ENCODE data around the genes THEM5, LCE1E, SPRR2A and S100A6.

- RRBS: no CpG with 5 or more reads among the region's 28 CpGs
CAGE:
- cytosol, long polyA plus RNA: no peak
- long polyA plus RNA: no peak
- nucleus, long polyA plus RNA: no peak
Measured at GRCh38 chr1:151327933-151328434, 768 bp upstream of the PI4KB start.

- RRBS: no CpG with 5 or more reads among the region's 5 CpGs
CAGE:
- cytosol, long polyA plus RNA: no peak
- long polyA plus RNA: no peak
- nucleus, long polyA plus RNA: no peak
Measured at GRCh38 chr1:151340742-151341368, 6.2 kb downstream of the RFX5 start.

- RRBS: 2% methylated on average over 6 of the region's 48 CpGs
CAGE:
- cytosol, long polyA plus RNA: no peak
- long polyA plus RNA: no peak
- nucleus, long polyA plus RNA: no peak
Measured at GRCh38 chr1:151510845-151511354, 287 bp upstream of the CGN start.

- RRBS: no CpG with 5 or more reads among the region's 14 CpGs
CAGE:
- cytosol, long polyA plus RNA: no peak
- long polyA plus RNA: no peak
- nucleus, long polyA plus RNA: no peak
Measured at GRCh38 chr1:151524000-151525094, 13.2 kb downstream of the CGN start.

GRCh38 chr1:151529805-151530212 lies 10.3 kb upstream of the TUFT1 start:
- RRBS: no CpG with 5 or more reads among the region's 18 CpGs
CAGE:
- cytosol, long polyA plus RNA: no peak
- long polyA plus RNA: no peak
- nucleus, long polyA plus RNA: no peak

- RRBS: no CpG with 5 or more reads among the region's 34 CpGs
CAGE:
- cytosol, long polyA plus RNA: no peak
- long polyA plus RNA: no peak
- nucleus, long polyA plus RNA: no peak
Measured at GRCh38 chr1:151540627-151541426, 718 bp downstream of the TUFT1 start.

DNA sequence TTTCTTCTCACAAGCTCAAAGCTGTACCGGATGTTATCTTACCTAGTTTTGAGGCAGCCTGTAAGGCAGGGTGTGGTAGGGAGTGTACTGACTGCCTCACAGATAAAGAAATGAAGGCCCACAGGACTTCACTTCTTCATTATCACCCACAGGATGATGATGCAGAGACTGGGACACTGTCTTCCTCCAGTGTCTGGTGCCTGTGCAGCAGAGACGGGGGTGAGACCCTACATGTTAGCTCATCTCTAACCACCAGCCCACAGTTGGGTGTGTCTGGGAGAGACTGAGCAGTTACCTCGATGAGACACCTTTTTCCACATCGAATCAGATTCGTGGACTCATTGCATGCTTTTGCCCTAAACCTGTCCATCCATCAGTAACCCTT lies 28.7 kb downstream of the TUFT1 start:
- RRBS: no CpG with 5 or more reads among the region's 5 CpGs
CAGE:
- cytosol, long polyA plus RNA: no peak
- long polyA plus RNA: no peak
- nucleus, long polyA plus RNA: no peak

DNA sequence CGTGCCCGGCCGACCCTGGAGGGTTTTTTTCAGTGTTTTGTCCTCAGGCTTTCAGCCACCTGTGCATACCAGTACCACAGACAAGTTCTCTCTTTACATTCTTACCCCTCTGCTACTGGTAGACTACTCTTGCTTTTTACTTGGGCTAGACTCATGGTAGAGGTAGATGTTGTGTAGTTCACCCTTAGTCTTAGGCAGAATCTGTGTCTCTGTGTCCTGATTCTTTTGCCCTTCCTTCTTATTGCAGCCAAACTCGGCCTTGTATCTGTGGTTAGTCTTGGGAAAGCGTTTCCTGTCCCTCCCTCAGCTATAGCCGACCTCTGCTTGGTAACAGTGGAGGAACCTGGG lies 42.2 kb downstream of the SNX27 start:
- RRBS: no CpG with 5 or more reads among the region's 6 CpGs
CAGE:
- cytosol, long polyA plus RNA: no peak
- long polyA plus RNA: no peak
- nucleus, long polyA plus RNA: no peak

DNA sequence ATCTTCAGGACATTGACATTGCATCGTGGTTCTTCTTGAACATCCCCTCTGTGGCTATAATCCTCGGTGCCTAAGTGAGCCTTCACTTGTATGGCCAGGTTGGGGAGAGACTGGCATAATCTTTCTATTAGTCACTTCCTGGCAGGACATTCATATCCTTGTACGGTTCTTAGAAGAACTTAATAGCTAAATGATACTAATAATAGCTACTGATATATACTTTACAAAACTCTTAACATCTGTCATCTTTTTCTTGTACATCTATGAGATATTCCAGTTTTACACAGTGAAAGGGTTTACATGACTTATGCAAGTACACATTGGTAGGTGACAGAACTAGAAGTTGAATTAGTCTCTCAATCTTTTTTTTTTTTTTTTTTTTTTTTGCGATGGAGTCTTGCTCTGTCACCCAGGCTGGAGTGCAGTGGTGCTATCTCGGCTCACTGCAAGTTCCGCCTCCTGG lies 35.7 kb downstream of the CELF3 start:
- RRBS: no CpG with 5 or more reads among the region's 6 CpGs
CAGE:
- cytosol, long polyA plus RNA: no peak
- long polyA plus RNA: no peak
- nucleus, long polyA plus RNA: no peak

GRCh38 chr1:151717372-151717908 lies 837 bp upstream of the CELF3 start:
- RRBS: no CpG with 5 or more reads among the region's 15 CpGs
CAGE:
- cytosol, long polyA plus RNA: no peak
- long polyA plus RNA: no peak
- nucleus, long polyA plus RNA: no peak

DNA sequence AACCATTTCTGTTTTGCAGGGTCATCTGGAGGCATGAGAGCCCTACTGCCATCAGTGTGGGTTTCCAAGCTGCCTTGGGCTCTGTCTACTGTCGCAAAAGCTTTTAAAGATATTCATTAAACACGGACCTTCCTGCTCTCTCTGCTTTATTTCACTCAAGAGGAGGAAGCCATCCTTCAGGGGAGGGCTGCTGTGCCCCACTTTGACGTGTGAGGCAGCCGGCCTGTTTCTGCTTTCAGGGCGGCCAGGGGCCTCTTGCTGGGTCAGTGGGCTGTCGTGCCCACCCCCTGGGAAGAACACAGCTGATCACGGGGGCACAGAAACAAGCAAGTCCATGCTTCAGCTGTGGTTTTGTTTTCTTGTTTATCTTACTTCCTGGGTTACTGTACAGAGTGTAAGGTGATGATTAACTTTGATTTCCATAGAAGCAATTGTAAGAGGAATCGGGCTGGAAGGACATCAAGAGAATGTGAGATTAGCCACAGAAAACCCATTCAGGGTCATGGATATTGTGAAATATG lies 8.2 kb downstream of the RIIAD1 start:
- RRBS: no CpG with 5 or more reads among the region's 8 CpGs
CAGE:
- cytosol, long polyA plus RNA: no peak
- long polyA plus RNA: no peak
- nucleus, long polyA plus RNA: no peak

- RRBS: no CpG with 5 or more reads among the region's 10 CpGs
CAGE:
- cytosol, long polyA plus RNA: no peak
- long polyA plus RNA: no peak
- nucleus, long polyA plus RNA: no peak
Measured at GRCh38 chr1:151827469-151828003, 4.1 kb downstream of the RORC start.

DNA sequence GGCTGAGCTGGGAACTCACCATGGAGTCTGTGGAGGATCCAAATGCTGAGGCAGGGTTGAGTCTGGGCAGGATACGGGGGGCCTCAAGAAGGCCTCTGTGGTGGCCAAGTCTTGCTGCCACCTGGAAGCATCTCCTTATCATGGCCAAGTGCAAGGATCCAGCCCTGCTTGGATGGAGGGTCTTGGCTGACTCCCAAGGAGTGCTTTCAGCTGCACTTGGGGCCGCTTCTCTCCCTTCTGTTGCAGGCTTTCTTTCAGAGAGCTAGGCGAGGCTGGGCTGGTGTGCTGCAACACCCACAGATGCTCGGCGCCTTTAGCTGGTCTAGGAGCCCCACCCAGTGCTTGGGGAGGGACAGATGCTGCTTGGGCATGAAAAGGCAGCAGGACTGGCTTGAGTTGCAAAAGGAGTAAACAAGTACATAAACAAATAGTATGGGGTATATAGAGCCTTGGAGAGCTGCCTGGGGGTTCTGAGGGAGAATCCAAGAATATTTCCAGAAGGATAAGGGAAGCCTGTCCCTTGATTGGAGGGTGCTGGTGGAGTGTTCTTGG lies at the start of gene THEM5:
THEM5 (minus strand) TSS at position 289 of the 552 bp plus-strand sequence.
- RRBS: no CpG with 5 or more reads among the region's 5 CpGs
CAGE:
- cytosol, long polyA plus RNA: no peak
- long polyA plus RNA: no peak
- nucleus, long polyA plus RNA: no peak

DNA sequence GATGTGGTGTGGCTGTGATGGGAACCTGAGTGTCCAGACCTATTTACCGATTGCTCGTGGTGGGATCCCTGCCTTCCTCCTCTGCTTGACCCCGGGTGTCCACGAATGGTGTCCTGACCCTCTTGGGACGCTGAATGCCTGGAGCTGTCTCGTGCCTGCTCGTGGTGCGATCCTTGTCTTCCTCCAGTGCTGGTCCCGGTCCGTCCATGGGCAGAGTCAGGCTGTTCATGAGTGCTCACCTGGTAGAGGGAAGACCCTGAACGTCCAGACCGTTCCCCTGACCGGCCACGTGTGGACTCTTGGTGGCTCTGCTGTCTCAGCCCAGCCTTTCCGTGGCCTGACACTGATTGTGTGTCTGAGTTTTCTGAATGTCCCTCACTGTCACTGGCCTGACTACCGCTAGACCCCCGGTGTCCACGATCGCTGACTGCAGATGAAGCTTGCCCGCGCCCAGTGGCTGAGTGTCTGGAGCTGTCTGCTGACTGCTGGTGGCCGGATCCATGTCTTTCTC lies 11.8 kb downstream of the FLG start:
- RRBS: 71% methylated on average over 4 of the region's 22 CpGs
CAGE:
- cytosol, long polyA plus RNA: no peak
- long polyA plus RNA: no peak
- nucleus, long polyA plus RNA: no peak

DNA sequence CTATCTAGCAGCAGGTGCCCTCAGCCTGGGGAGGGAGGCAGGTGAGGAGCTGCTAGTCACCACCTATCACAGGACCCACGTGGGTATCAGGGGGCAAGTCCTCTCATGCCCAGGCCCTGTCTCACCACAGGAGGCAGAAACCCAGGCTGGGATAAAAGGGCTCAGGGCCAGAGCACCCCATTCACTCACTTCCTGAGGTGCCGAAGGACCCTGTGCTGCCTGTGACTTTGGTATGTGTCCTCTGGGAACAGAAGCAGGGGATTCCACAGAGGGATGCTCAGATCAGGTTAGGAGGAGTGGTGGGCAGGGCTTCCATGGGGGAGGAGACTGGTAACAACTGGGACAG lies at the start of gene LCE1E:
LCE1E (plus strand) TSS at position 180 of the 346 bp plus-strand sequence.
- RRBS: no CpG with 5 or more reads among the region's 2 CpGs
CAGE:
- cytosol, long polyA plus RNA: no peak
- long polyA plus RNA: no peak
- nucleus, long polyA plus RNA: no peak

DNA sequence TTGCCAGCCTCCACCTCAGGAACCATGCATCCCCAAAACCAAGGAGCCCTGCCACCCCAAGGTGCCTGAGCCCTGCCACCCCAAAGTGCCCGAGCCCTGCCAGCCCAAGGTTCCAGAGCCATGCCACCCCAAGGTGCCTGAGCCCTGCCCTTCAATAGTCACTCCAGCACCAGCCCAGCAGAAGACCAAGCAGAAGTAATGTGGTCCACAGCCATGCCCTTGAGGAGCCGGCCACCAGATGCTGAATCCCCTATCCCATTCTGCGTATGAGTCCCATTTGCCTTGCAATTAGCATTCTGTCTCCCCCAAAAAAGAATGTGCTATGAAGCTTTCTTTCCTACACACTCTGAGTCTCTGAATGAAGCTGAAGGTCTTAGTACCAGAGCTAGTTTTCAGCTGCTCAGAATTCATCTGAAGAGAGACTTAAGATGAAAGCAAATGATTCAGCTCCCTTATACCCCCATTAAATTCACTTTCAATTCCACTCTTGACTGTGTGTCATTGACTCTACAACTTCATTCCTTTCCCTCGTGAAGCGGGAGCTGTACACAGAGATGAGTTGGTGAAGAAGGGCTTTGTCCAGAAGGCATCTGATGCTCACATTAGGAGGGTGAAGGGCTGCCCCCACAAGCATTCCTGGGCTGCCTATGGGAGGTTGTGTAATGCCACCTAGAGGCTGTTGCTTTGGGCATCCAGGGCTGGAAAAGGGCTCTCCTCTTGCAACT lies 1.6 kb downstream of the SPRR1B start:
- RRBS: no CpG with 5 or more reads among the region's 5 CpGs
CAGE:
- cytosol, long polyA plus RNA: no peak
- long polyA plus RNA: no peak
- nucleus, long polyA plus RNA: no peak

DNA sequence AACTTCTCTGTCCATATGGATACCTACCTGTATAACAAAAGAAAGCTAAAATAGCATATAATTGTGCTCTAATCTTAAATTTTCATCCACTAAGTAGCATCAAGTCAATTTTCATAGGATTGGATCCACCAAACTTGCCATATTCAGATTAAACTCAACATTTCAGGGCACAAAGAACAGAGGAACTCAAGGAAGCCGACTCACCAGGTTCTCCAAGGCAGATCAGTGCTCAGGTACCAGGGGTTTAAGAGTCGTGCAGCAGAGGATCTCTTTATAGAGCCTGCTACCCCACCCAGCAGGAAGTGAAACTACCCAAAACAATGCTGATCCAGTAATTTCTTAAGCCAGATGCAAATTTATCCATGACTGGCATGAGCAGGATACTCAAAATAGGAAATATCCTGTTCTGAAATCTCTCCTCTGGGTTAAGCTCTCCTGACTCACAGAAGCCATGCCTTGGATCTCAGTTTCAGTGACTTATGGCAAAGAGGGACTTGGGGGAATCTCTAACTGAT lies at the start of gene SPRR2A:
SPRR2A (minus strand) TSS at position 246 of the 515 bp plus-strand sequence.
- RRBS: no CpG with 5 or more reads among the region's 2 CpGs
CAGE:
- cytosol, long polyA plus RNA: no peak
- long polyA plus RNA: no peak
- nucleus, long polyA plus RNA: no peak

GRCh38 chr1:153360519-153361762 lies 3.3 kb downstream of the S100A9 start:
- RRBS: no CpG with 5 or more reads among the region's 15 CpGs
CAGE:
- cytosol, long polyA plus RNA: no peak
- long polyA plus RNA: no peak
- nucleus, long polyA plus RNA: no peak

- RRBS: under 1% methylated on average over 12 of the region's 44 CpGs
CAGE:
- cytosol, long polyA plus RNA: start-site peak on the minus strand at chr1:153535985-153536053, 4,061 and 4,390 reads in 2 replicates
- long polyA plus RNA: start-site peak on the minus strand at chr1:153535983-153536053, 3,307 and 3,525 reads in 2 replicates
- nucleus, long polyA plus RNA: start-site peak on the minus strand at chr1:153535990-153536027, 257 and 387 reads in 2 replicates
Measured at GRCh38 chr1:153535908-153536560, at the start of gene S100A6. S100A6 (minus strand) TSS chr1:153535991.

DNA sequence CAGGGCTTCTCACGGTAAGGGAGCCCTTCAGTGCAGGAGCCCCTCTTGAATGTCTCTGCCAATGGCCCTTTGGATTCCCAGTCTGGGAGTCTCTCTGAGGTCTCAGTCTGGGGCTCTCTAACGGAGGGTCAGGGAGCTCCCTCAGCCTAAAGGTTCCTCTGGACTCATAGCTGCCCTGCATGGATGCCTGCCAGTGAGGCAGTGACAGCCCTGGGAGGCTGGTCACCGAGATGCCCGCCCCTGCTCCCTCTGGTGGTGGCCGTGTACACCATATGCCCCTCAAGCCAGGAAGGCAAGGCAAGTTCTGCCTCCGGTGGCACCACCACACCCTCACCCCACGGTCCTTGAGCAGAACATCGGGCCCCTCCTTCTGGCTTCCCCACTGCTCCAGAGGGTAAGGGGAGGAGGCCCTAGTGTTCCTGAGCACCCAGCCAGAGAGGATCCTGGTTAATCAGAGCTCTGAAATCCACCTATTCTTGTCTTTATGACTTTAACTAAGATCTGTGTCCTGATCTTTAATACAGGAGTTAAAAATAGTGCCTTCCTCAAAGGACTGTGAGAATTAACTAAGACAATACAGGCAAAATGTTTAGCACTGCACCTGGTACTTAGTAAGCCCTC lies 1.5 kb upstream of the S100A14 start:
- RRBS: no CpG with 5 or more reads among the region's 8 CpGs
CAGE:
- cytosol, long polyA plus RNA: no peak
- long polyA plus RNA: no peak
- nucleus, long polyA plus RNA: no peak